GM12892 (cell line): ENCODE measurements around the genes CABP4 and PPP6R3.

- RRBS, result 0% methylated on average over 6 of the region's 32 CpGs
Measured at GRCh38 chr11:67408967-67409633, 5.2 kb downstream of the TBC1D10C start.

- RRBS, result 40% methylated on average over 1 of the region's 21 CpGs
Measured at GRCh38 chr11:67433878-67434532, 3.5 kb downstream of the PTPRCAP start.

DNA sequence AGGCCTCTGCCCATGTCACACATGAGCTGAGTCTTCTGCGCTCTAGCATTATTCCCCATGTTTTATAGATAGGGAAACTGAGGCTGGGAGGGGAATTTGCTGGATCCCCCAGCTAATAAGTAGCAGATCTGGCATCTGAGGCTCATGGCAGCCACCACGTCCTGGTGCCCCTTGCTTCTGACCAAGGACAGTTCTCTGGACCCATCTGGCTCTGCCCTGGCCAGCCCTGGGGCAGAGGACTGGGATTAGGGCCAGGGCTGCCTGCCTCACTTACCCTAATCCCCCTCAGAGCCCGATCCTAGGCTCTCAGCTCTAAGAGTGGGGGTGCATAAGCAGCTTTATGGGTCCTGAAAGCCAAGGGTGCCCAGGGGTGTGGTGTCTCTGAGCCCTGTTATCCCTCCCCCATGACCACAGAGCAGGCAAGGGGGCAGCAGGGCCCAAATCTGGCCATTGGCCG, at the start of gene CABP4:
TSS of gene CABP4 (plus strand) at position 335 of the 457 bp plus-strand sequence.
- RRBS, result no CpG with 5 or more reads among the region's 4 CpGs

DNA sequence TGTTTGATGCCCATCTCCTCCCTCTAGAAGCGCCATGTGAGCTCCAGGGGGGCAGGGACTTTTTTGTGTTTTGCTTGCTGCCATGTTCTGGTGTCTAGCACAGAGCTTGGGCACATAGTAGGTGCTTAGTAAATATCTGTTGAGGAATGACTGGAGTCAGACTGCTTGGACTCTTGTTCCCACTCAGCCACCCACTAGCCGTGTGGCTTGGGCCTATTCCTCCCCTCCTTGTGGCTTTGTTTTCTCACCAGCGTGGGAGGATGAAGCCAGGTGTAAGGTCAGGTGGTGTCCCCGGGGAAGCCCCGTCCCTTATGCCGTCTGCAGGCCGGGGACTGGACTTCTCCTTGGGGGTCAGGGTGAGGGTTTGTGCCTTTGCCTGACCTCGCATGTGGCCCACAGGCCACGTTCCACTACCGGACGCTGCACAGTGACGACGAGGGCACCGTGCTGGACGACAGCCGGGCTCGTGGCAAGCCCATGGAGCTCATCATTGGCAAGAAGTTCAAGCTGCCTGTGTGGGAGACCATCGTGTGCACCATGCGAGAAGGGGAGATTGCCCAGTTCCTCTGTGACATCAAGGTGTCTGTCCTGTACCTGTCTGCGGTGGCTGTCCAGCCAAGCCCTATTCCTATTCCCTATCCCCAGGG, 3.9 kb downstream of the AIP start:
- RRBS, result 6% methylated on average over 8 of the region's 20 CpGs

GRCh38 chr11:67490502-67491161, 7.8 kb downstream of the AIP start:
- RRBS, result no CpG with 5 or more reads among the region's 18 CpGs

- RRBS, result no CpG with 5 or more reads among the region's 20 CpGs
Measured at GRCh38 chr11:67558382-67559026, 25.1 kb upstream of the GSTP1 start.

DNA sequence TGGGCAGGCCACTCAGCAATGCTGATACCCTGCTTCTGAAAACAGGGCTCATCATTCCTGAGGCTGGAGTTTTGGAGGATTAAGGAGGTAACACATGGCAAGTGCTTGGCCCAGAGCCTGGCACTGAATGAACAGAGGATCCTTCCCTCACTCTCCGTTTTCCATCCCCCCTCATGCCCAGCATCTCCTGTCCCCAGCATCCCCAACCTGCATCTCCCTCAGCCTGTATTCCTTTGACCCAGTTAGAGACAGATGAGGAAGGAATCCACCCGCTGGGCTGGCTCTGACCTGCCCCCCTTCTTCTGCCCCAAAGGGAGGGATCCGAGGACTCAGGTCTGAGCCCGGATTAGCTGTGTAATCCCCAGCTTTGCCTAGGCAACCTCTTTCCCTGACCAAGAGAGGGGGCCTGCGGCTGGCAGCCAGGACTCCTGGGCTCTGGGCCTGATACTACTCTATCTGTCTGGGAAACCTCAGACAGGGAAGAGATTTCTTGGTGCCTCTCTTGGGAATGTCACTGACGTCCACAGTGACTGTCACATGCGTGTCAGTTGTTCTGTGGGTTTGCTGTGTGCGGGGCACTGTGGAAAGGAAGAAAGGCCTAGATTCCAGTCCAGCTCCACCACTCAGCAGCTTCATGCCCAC, 1.5 kb upstream of the NDUFV1 start:
- RRBS, result no CpG with 5 or more reads among the region's 8 CpGs

DNA sequence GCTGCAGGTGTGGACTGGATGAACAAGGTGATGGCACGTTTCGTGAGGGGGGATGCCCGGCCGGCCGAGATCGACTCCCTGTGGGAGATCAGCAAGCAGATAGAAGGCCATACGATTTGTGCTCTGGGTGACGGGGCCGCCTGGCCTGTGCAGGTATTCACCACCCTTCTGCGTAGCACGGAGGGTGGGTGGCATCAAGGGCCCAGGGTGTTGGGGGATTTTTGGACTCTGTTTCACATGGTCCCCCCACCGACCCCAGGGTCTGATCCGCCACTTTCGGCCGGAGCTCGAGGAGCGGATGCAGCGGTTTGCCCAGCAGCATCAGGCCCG, 5.3 kb downstream of the NDUFV1 start:
- RRBS, result 97% methylated on average over 5 of the region's 19 CpGs

GRCh38 chr11:68033212-68034255, 3.1 kb downstream of the NDUFS8 start:
- RRBS, result 98% methylated on average over 9 of the region's 31 CpGs

- RRBS, result 60% methylated on average over 1 of the region's 18 CpGs
Measured at GRCh38 chr11:68036662-68037701, 1.8 kb upstream of the TCIRG1 start.

DNA sequence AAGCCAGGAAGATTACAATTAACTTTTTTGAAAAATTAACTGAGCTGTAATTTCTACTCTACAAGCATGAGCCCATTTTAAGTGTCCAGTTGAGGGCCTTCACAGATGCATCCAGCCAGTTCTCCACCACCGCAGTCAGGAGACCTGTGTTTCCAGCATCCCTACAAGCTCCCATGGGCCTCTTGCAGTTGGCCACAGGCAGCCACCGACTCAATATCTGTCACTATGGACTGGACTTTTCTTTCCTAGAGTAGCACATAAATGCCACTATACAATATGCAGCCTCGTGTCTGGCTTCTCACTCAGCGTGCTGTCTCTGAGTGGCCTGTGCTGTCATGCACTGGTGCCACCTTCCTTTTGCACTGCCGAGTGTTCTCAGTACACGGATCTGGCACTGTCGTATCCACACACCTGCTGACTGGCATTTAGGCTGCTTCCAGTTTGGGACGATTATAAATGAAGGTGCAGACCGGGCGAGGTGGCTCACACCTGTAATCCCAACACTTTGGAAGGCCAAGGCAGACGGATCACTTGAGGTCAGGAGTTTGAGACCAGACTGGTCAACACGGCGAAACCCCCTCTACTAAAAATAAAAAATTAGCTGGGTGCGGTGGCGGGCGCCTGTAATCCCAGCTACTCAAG, 15.9 kb downstream of the TCIRG1 start:
- RRBS, result no CpG with 5 or more reads among the region's 16 CpGs

- RRBS, result no CpG with 5 or more reads among the region's 1 CpG
Measured at GRCh38 chr11:68058180-68058882, 19.5 kb downstream of the TCIRG1 start.

DNA sequence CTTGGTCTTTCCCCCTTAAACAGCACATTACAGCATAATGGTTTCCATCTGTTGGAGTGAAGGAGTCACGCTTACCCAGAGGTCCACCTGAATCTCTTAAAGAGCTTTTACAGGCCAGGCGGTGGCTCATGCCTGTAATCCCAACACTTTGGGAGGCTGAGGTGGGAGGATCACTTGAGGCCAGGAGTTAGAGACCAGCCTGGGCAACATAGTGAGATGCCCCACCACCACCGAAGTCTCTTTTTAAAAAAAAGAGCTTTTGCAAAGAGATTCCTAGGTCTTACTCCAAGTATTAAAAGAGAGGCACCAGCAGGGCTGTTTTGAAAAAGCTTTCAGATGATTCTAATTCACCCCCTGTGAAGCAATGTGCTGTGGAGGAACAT, 36.7 kb downstream of the TCIRG1 start:
- RRBS, result no CpG with 5 or more reads among the region's 3 CpGs

- RRBS, result 2% methylated on average over 33 of the region's 95 CpGs
Measured at GRCh38 chr11:68120468-68121242, 533 bp downstream of the CHKA start.

GRCh38 chr11:68138144-68138708, 17.0 kb upstream of the CHKA start:
- RRBS, result no CpG with 5 or more reads among the region's 5 CpGs

GRCh38 chr11:68345944-68346496, 33.6 kb downstream of the LRP5 start:
- RRBS, result no CpG with 5 or more reads among the region's 10 CpGs

DNA sequence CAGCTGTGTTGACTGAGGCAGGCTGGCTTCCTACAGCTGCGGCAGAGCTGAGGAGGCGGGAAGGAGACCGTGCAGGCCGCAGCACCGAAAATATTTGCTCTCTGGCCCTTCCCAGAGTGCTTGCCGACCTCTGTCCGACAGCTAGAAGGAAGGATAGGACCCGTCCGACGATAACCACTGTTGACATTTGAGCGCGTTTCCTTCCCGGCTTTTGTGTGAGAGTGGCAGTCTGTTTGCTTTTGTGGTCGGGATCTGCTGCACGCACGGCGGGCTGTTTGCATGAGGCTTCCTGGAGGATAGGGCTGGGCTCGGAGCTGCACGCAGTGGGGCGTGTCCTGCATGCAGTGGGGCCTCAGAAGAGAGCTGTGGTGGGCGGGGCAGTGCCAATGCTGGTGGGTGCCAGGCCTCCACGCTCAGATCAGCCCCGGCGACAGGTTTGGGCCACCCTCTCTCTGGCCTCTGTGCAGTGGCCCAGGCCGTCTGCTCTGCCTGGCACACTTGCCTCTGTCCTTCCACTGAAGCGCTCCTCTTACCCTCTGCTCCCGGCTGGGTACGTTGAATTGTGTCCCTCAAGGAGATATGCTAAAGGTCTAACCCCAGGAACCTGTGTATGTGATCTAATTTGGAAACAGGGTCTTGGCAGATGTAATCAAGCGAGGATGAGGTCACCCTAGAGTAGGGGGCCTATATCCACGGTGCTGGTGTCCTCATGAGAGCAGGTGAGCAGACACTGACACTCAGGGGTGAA, 68.1 kb downstream of the LRP5 start:
- RRBS, result no CpG with 5 or more reads among the region's 30 CpGs

- RRBS, result no CpG with 5 or more reads among the region's 25 CpGs
Measured at GRCh38 chr11:68460655-68460881, at the start of gene PPP6R3. PPP6R3 (plus strand) TSS chr11:68460752.

DNA sequence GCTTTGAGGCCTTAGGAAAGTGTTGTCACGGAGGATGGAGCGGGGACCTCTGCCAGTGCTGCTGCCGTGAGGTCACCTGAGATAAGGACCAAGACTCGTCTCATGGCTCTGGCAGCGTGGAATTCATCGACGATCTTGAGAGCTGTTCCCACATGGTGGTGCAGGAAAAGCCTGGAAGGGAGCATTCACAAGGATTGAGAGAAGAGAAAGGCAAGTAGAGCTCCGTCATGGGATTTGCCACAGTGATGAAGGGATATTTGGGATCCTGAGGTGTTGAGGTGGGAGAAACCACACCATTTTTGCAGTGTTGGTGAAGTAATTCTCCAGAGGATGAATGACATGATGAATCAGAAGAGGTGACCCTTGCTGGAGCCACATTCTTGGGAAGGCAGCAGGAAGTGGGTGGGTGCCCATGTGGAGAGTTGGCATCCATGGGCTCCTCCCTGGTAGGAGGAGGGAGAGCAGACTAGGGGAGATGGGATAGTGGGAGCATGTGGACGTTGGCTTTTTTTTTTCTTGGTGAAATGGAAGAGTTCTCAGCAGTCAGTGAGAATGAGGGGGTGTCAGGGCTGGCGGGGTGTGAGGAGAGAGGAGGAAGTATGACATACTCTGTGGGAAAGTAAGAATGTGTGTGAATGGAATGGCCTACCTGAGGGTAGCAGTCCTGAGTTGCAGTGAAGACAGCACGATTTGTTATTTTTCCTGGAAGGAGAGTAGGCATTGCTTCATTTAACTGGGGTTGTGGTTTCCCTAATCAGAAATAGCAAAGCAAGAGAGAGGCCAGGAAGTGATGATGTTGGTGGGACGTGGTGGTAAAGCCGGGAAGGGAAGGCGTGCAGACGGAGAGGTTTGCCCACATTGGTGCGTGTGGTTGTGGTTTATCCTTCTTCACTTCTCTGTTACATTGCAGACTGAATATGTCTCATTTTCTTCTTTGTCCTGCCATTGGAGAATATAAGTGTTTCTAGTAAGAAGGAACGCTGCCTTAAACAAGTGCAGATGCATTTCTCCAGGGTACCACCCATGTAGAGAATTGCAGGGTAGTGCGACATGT, 11.2 kb downstream of the PPP6R3 start:
- RRBS, result no CpG with 5 or more reads among the region's 18 CpGs

GRCh38 chr11:68564158-68564679, 103.7 kb downstream of the PPP6R3 start:
- RRBS, result no CpG with 5 or more reads among the region's 5 CpGs